Mesenchymal stem cell of adipose (primary cell): ENCODE measurements around the genes DCD, OR10A7, OR6C4, METTL7B and ITGA7.

DNA sequence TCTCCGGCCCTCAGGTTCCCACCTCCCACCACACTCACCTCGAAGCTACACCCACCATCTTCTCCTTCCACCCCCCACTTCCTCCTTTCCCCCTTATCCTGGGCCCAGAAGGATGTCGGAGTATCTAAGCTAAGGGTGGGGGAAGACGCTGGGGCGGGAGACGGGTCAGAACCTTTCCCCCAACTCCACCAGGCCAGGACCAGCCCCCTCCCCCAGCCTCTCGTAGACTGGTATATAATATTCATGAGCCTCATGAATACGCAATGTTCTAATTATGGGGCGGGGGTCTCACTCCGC lies 6.1 kb upstream of the ZNF385A start:
- CAGE, long polyA plus RNA: no peak

GRCh38 chr12:54400659-54401303 lies 16.2 kb upstream of the ZNF385A start:
- CAGE, long polyA plus RNA: no peak

DNA sequence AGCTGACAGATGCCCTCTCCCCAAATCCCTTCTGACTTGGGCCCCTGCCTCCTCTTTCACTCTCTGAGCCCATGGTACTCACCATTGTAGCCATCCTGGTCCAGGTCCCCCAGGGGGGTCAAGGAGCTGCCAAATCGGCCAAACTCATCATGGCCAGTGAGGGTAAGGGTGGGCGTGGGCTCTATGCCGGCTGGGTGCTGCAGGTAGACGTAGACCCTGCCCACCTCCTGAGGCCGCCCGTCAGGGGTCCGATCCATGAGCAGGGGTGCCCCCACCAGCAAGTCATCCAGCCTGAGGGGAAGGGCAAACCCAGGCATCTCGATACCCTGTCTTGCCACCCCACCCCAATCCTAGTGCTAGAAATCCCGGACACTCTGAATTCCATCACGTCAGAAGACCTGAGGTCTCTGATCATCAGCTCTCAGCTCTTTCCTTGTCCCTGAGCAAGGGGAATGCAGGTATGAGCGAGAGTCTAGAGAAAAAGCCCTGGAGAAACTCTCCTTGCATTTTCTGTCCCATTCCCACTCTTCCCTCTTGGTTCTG lies 13.9 kb downstream of the ITGA5 start:
- CAGE, long polyA plus RNA: no peak

DNA sequence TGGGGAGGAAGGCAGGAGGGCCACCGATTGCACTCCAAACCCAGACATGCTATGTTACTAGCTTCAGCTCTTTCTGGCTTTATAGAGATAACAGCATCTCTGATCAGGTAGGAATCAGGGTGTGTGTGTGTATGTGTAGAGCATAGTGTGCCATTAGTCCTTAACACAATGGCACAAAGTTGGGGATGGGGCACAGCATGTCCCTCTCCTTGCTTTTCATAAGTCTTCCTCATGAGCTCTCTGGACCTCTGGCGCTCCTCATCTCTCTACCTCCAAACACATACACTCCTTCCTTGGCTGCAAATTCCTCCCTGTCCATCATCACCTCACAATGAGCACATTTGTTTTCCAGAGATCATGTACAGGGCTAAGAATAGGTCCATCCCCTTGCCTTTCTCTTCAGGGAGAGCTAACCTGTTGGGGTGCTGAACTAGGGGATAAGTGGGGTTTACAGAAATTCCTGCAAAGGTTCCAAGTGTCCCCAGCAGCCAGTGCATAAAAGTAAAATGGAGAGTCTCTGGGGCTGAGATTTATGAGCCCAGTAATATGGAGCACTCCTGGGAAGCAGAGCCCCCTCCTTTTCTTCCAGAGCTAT lies 5.7 kb upstream of the ITGA5 start:
- CAGE, long polyA plus RNA: no peak

DNA sequence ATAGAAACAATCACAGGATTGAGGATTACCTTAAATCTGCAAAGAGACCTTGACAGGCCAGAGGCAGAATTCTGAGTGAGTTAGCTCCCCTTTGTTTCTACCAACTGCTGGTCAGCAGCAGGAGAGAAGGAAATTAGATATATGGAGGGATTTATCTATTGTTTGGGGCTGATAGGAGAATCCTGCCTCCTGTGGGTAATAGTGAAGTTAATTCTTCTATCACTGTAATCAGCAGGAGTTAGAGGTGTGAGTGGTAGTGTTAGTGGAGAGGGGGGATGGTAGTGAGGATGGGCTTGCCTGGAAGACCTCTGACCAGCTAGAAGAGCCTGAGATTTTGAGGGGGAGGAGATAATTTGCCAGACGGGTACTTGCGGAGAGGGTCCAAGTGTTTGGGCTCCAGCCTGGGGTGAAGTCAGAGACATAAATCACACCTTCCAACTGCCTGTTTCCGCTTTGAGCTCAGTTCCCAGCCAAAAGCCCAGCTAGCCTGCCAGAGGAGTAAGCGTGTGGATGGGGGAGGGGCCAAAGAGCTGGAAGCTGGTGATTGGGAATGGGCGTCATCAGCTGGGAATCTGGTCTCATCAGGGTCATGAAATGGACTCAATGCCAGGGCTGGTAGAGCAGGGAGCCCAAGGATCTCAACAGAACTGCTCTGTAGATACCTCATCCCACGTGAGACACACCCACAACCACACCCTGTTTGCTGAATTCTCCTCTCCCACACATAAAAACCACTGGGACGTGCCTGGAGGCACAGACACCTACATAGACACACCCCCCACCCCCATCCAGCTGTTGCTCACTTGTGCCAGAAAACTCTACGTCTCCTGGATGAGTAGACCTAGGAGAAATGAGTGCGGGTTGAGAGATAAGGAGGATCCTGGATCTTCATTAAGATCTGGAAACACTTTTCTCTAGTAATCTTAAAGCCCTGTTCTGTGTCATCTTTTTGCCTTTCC lies 13.1 kb upstream of the ITGA5 start:
- CAGE, long polyA plus RNA: no peak

DNA sequence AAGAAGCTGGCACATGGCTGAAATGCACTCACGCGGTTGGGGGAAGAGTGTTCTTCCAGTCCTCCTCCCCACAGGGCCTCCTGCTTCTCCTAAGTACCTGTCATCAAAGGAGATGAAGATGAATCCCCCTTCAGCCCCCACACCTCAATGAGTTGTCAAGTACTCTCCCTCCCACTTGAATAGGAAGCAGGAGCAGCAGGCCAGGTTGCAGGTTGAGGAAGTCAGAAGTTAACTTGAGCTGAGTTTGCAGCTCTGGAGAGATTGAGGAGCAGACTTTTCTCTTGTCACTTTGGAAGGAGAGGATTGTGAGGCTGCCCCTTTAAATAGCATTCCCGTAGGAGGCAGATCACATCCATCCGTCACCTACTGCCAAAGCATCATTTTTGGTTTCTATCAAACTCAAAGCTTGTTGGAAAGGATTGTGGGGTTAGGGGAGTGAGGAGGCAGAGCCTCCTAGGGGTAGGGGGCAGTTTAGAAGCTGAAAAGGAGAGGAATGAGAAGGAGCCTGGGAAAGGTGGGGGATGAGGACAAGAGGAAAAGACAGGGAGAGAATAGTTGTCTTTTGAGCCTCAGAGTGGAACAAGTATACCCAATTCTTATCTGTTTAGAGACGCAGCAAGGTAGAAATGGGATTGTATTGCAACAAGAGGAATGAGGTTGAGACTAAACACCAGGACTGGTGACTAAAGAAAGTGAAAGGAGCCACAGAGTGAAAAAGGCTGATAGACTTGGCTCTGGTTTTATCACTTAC lies 2.6 kb upstream of the PDE1B start:
- CAGE, long polyA plus RNA: no peak

- CAGE, long polyA plus RNA: no peak
These were observed 2.6 kb upstream of the PPP1R1A start for GRCh38 chr12:54591092-54591512.

DNA sequence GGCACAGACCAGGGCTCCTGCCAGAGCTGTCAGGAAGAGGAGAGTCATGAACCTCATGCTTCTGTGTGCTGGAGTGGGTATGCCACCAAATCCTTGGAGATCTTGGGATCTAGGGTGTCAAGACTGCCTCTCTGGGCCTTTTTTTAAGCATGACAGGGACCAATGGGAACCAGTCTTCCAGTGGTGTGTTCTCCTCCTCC lies at the start of gene DCD:
Gene DCD (minus strand): TSS at position 119 of the 200 bp plus-strand sequence.
- CAGE, long polyA plus RNA: no peak

DNA sequence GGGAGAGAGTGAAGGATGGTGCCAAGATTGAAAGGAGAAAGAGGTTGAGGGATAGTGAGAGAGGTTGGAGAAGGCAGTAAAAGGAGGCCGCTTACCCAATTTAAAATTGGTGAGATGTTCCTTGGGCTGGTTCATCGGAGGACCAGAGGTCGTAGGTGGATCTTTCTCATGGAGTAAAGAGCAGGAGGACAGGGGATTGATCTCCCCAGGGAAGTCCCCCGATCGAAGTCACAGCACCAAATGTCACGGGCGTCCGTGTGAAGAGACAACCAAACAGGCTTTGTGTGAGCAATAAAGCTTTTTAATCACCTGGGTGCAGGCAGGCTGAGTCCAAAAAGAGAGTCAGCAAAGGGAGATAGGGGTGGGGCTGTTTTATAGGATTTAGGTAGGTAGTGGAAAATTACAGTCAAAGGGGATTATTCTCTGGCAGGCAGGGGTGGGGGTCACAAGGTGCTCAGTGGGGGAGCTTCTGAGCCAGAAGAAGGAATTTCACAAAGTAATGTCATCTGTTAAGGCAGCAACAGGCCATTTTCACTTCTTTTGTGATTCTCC lies 36.8 kb downstream of the TESPA1 start:
- CAGE, long polyA plus RNA: no peak

DNA sequence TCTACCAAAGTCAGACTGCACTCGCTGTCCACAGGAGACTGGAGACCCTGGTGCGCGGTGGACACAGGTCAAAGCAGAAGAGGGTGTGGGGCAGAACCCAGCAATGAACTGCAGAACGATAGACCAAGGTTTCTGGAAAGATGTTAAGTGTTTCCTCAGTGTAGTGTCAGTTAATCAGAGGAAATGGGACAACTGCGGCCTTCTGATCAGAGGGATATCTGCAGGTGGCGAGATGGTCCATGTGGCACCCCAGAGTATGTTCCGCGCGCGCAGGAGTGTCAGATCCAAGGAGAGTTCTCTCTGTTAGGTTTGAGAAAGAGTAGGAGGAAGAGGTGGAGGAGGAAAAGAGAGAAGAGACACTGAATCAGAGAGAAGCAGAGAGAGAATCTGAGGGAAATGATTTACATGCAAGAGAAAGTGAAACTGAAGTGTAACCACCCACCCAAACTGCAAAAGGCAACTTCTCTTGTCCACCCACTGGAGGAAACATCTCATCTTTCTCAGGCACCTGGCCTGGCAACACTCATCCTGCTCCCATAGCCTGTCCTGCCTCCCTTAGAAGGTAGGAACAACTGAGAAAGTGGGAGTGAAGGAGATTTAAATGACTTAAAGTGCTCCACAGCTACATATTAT lies 6.6 kb upstream of the TESPA1 start:
- CAGE, long polyA plus RNA: no peak

GRCh38 chr12:55220778-55221263 lies at the start of gene OR10A7:
OR10A7 (plus strand) TSS chr12:55221025.
- CAGE, long polyA plus RNA: no peak

- CAGE, long polyA plus RNA: no peak
These were observed at the start of gene OR6C4 for GRCh38 chr12:55549452-55549754. OR6C4 (plus strand) TSS chr12:55549602.

GRCh38 chr12:55680850-55682010 lies at the start of gene METTL7B:
METTL7B (plus strand) TSS chr12:55681736.
- CAGE, long polyA plus RNA: no peak

- CAGE, long polyA plus RNA: no peak
These were observed at the start of gene ITGA7 for GRCh38 chr12:55707245-55708310. ITGA7 (minus strand) TSS chr12:55707904.

DNA sequence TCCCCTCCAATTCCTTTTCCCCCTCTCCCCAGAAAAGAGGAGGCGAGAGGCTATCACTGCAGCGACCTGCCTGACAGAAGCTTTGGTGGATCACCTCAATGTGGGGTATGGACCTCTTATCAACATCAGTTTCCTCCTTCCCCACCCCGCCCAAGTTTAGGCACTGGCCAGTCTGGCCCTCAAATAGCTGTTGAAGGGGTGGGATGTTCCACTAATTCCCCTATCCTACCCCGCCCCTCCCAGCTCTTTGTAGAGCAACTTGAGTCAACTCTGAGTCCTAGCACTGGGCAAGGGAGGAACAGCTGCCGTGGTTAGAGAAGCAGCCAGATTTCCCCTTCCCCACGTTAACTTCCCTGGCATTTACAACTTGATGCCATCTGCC lies 1.0 kb downstream of the BLOC1S1 start:
- CAGE, long polyA plus RNA: no peak

- CAGE, long polyA plus RNA: no peak
These were observed 623 bp downstream of the CD63 start for GRCh38 chr12:55727865-55728907.

DNA sequence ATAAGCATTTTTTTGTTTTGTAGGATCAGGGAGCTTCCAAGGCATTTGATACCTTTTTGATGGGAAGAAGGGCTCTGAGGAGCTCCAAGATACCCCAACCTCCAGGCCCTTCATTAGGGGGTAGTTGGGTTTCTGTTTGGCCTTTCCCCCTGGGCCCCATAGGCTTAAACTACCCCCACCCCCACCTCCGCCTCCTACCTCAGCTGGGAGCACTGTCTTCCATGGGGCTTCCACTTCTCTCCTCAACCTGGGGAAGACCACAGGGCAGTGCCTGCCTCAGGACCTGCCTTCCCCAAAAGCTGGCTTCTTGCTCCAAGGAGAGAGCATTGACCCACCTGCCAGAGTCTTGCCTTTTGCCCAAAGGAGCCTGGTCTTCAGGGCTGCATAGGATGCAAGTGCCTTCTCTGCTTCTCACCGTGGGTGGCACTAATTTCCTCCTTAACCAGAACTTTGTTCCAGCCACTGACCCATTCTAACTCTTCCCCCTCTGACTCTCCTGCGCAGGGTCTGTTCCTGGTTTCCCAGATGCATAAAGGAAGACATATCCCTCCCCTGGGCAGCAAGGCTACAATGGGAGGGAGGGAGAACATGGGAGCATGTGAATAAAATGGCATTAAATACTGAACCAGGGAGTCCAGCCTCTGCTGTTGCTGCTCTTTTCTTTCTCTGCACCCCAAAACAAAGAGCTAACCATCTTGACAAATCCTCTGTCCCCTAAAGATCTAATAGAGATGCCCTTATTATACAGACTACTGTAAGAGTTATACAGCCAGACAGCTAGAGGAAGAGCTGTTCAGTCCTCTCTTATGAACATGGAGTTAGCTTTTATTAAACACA lies 6.5 kb upstream of the DNAJC14 start:
- CAGE, long polyA plus RNA: no peak

- CAGE, long polyA plus RNA: no peak
These were observed 25.7 kb downstream of the PYM1 start for GRCh38 chr12:55901826-55902527.

DNA sequence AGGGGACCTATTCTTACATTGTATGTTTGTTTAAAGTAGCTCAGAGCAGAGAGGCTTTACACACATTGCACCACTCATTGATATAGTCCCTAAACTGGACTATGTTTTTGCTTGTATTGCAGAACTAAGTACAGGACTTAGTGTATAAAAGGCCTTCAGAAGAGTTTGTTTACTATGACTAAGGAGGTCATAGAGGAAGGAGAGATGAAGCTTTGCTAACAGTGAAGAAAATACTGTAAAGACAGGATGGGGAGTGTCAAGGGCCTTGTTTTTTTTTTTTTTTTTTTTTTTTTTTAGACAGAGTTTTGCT lies 917 bp upstream of the DGKA start:
- CAGE, long polyA plus RNA: no peak

- CAGE, long polyA plus RNA: no peak
These were observed 11.0 kb downstream of the DGKA start for GRCh38 chr12:55941708-55942646.